Neural crest cell (in vitro differentiated cells): ENCODE results near the gene LRRC4C.

DNA sequence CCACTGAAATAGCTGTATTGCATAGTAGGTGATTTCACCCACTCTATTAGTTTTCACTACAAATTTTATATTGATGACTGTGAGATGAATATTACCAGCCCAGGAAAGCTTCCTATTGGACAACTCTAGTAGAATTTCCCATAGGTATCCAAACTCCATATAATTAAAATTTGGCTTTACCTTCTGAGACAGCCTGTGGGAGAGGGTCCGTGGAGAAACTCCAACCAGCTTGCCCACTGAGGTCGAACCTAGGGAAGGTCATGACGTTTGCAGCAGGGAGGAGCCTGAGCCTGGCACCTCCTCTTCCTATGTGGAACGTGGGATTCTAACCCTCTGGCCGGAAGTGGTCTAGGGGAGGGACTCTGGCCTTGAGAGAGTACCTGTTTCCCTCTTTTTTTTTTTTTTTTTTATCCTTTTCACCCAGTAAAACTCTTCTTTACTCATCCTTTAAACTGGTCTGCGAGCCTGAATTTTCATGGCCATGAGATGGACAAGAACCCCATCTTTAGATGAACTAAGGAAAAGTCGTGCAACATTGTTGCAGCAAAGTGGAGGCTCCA is 1360.1 kb downstream of the LRRC4C start:
- PRO-cap: no peak

- PRO-cap: no peak
Observed at GRCh38 chr11:40716246-40717045, 743.0 kb downstream of the LRRC4C start.

- PRO-cap: no peak
Observed at GRCh38 chr11:41054014-41054519, 405.4 kb downstream of the LRRC4C start.

DNA sequence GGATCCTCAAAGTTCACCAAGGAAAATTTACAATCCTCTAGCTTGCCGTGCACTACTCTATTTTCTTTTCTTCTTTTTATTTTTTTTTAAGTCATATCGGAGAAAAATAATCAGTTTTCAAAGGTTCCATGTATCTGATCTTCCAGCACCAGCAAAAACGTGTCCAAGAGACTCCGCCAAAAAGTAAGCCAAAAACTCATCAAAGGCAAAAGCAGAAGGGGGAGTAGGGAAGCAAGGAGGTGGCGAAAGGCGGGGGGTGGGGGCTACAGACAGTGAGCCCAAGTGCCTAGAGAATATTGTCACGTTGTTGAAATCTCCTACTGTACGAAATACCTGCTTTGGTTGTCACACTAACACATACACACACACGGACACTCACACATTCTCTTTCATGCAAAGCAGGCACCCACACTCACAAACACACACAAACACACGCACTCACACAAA is at the start of gene LRRC4C:
Gene LRRC4C, minus strand, starts transcription at position 213 of the 447 bp plus-strand sequence.
- PRO-cap: no peak

- PRO-cap: bidirectional peak, plus-strand start at chr11:43269386, minus-strand start at chr11:43269369
Observed at GRCh38 chr11:43269313-43269512, 42.6 kb upstream of the API5 start.

DNA sequence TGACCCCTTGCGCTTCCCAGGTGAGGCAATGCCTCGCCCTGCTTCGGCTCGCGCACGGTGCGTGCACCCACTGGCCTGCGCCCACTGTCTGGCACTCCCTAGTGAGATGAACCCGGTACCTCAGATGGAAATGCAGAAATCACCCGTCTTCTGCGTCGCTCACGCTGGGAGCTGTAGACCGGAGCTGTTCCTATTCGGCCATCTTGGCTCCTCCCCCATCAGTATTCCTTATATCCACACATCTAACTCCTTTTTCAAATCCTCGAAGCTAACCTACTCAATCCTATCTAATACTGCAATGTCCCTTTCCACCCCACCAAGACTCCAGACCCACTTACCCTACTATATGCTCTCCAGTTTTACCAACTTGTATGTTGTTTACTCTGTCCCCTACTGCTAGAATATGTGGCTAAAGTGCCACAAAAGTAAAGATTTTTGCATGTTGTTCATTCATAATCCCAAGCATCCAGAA is 6.8 kb upstream of the TTC17 start:
- PRO-cap: bidirectional peak, plus-strand start at position 262 of the sequence, minus-strand start at position 220 of the sequence

GRCh38 chr11:43383766-43384406 is 25.2 kb downstream of the TTC17 start:
- PRO-cap: no peak

- PRO-cap: no peak
Observed at GRCh38 chr11:43644704-43645049, 35.9 kb upstream of the HSD17B12 start.

DNA sequence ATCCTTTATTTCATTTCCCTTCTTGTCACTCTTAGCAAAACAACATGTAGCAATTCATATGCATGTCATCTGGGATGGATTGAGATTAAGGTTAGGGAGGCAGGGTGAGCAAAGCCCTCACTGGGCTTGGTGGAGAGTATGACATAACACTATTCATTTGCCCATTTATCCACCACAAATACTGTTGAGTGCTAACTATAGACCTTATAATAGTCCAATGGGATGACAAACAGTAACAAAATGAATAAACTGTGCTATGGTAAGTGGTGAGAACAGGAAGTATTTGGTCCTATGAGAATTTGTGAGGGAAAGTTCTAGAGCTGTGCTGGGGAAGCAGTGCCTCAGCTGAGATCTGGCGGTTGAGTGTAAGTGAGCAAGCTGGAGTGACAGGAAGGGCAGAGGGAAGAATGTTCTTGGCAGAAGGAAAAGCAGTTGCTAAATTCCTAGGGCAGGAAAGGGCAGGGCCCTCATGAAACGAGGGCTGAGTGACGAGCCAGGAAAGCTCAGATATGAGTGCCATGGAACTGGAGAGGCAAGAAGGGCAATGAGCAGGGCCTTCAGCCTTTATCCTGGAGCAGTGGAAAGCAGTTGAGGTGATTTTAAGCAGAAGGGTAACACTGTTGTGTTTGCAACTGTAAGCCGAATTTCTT is 6.7 kb downstream of the HSD17B12 start:
- PRO-cap: no peak

DNA sequence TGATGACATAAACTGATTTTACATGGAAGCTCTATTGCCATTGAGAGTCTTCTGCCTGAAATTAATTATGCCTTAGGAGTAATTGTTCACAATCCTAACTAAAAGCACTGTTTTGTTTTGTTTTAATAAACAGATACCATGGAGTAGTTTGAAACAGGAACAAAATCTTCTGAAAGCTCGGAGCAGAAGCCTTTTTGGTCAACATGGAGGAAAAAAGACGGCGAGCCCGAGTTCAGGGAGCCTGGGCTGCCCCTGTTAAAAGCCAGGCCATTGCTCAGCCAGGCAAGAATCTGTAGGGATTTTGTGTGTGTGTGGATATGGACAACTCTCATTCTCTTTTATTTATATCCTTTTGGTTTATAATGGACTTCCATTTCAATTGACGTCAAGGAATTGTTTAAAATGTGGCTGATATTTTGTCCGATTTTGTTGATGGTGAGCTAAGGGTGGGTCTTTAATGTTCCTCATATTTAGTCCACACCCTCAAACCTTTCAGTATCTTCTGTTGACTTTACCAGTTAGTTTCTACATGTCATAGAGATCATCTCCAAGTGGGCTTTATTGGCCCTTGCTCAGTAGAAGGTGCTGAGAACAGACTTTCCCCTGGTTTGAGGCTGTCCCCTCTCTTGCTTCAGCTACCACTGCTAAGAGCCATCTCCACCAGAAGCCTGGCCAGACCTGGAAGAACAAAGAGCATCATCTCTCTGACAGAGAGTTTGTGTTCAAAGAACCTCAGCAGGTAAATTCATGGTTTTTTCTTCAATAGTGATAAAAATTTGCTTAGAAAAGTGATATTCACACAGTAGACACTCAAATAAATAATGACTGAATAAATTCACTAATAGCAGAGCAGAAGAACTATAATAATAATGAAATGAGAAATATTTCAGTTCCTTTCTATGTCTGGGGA is 2.1 kb downstream of the ALKBH3 start:
- PRO-cap: no peak

DNA sequence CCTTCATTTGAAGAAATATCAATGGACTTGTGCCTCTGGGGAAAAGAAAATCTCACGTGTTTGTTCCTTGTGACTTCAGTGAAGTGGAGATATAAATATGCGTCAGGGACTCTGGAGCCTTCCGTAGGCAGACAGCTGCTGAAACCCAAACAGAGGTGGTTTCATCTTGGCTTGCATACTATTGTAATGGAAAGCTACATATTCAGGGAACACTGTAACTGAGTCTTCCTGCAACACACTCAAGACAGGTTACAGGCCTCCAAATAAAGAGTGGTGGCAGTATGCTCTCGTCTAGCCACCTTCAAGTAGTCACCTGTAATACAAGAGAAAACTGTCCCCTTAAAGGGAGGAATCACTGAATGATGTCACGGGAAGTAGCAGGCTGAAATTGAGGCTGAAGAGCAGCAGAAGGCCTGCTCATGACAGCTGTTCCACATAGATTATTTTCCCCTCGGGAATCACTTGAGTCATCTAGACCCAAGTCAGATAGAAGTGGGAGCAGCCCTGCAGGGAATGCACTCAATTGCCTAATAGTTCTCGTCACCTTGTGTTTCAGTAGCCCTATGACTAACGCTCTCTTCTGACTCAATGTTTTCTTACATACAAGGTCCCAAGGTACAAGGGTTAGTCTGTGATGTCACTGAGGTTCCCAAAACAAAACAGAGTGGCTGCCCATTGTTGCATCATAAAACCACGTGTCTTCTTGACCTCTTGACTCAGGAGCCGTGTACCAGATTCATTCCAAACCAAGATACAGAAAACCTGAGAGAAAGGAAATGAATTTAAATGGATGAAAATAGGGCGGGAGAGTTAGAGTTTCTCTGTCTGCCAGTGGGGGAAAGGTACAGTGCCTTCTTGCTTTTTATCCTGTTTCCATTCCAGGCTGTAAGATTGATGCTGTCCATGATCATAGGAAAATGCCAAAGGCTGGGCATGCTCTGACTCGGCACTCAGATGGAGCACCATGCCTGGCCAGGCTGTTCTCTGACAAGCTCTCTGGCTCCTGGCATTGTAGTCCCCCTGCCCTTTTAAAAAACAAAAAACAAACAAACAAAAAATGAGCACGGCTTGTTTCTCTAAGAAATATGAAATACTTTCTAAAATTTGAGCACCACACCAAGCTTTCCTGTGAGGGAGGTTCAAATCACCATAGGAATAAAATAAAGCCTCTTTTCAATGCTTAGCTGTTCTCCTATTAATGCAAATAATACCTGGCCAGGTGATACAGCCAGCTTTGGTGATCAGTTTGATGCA is 21.7 kb upstream of the C11orf96 start:
- PRO-cap: no peak

- PRO-cap: no peak
Observed at GRCh38 chr11:43937212-43937733, 5.2 kb upstream of the C11orf96 start.

GRCh38 chr11:43987134-43987923 is 44.9 kb downstream of the C11orf96 start:
- PRO-cap: no peak

- PRO-cap: no peak
Observed at GRCh38 chr11:44032719-44033393, 14.9 kb upstream of the ACCSL start.

GRCh38 chr11:44316843-44317311 is 6.9 kb upstream of the ALX4 start:
- PRO-cap: no peak

DNA sequence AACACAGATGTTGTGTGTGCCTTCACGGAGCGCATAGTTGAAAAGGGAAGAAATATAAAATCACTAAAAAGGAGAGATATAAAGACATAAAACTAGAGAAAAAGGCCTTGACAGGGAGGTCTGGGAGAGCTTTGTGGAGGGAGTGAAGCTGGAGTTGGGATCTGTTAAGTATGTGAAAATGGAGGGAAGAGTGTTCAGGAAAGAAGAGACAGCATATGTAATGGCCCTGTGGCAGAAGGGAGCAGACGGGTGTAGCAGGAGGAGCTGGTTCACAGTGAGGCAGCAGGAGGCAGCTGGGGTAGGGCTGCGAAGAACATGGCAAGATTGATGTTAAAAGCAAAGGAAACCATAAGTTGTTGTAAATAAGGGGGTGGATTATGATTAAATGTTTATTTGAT is 42.2 kb upstream of the ALX4 start:
- PRO-cap: no peak

GRCh38 chr11:44525727-44526306 is 39.6 kb upstream of the CD82 start:
- PRO-cap: no peak

DNA sequence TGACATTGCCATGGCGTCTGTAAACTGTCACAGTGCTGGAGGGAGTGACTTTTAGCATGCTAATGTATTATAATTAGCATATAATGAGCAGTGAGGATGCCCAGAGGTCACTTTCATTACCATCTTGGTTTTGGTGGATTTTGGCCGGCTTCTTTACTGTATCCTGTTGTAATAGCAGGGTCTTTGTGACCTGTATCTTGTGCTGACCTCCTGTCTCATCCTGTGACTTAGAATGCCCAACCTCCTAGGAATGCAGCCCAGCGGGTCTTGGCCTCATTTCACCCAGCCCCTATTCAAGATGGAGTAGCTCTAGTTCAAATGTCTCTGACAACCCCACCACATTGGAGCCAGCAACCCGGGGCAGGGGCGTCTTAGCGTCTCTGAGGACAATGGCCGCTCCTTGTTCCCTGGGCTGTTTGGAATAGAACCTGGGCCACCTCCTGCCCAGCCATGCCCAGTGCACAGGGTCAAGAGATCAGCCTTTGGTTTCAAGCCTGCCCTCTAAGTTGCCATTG is 34.8 kb upstream of the CD82 start:
- PRO-cap: no peak

GRCh38 chr11:44568417-44569648 is 3.4 kb downstream of the CD82 start:
- PRO-cap: no peak

- PRO-cap: no peak
Observed at GRCh38 chr11:44584709-44585353, 19.4 kb downstream of the CD82 start.